Zone of skin (tissue), 1 donor: ENCODE data around the gene EIF4A3.

GRCh38 chr17:79026277-79027256 lies 2.6 kb downstream of the C1QTNF1 start:
- RRBS, result no CpG with 5 or more reads among the region's 17 CpGs

DNA sequence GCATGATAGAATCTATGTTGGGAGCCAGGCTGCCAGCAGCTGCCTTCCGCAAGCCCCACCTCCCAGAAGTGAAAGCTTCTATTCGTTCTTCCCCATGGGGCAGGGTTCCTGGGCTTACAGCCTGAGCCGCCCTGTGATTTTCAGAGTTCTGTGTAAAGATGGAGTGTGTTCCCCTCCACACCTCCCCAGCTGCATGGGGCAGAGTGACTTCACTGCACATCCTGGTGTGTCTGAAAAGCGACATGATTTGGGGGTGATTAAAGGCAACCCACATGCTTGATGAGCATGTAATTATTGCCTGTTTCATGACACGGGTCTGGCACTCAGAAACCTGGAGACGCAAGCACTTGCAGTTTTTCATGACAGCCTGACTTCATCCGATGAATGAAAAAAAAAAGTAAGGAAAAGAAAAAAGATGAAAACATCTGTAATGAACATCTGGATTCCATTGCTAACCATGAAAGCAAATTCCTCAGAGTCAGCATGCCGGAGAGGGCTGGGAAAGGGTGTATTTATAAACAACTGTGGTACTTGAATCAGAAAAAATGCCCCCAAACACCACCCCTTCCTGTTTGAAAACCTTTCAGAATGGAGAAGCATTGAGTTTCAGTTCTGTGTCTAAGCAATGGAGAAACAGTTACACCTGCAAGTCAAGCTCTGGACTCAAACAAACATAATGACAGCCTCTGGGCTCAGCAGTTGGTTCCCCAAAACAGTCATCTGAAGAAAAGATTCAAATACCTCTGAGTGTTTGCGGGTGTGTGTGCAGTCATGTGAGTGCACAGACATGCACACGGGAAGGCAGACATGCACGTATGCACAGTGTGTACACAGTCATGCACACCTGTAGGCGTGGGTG lies 265.9 kb downstream of the ENGASE start:
- RRBS, result no CpG with 5 or more reads among the region's 12 CpGs

DNA sequence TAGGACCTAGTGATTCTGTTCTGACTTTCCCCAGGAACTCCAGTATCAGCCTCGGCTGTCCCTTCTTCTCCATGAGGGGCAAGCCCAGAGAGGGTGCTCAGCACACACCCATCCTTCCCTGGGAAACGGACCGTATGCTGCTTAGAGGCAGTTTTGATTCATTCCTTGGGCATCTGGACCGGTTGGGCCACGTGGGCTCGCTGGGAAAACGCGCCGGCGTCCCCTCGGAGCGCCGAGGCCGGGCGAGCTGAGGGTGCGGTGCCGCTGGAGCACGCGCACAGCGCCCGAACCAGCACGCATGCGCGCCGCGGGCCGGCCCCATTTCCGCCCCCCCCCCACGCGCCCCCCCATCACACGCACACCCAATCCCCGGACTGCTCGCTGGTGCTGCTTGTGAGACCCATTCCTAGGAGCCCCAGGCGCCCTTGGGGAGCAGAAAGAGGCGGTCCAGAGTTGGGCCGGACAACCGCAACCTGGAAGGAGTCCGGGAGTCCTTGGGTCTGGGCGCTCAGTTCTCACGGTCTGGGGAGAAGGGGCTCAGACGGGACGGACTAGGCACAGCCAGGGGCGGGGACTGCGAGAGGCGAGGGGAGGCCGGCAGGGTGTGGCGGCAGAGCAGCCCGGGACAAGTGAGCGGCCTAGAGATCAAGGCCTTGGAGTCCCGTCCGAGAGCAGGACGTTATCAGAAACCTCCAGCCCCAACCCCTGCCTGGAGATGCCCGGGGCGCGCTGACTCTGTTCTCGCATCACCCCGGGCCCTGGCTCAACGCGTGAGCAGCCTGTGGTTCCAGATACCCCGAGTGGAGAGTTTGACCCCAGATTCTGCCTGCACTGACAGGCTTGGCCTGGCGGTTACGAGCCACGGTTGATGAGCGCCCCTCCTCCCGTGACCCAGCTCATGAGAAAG lies 6.0 kb upstream of the CBX8 start:
- RRBS, result 7% methylated on average over 31 of the region's 65 CpGs

GRCh38 chr17:79831506-79832426 lies 7.5 kb downstream of the CBX4 start:
- RRBS, result 29% methylated on average over 22 of the region's 47 CpGs

DNA sequence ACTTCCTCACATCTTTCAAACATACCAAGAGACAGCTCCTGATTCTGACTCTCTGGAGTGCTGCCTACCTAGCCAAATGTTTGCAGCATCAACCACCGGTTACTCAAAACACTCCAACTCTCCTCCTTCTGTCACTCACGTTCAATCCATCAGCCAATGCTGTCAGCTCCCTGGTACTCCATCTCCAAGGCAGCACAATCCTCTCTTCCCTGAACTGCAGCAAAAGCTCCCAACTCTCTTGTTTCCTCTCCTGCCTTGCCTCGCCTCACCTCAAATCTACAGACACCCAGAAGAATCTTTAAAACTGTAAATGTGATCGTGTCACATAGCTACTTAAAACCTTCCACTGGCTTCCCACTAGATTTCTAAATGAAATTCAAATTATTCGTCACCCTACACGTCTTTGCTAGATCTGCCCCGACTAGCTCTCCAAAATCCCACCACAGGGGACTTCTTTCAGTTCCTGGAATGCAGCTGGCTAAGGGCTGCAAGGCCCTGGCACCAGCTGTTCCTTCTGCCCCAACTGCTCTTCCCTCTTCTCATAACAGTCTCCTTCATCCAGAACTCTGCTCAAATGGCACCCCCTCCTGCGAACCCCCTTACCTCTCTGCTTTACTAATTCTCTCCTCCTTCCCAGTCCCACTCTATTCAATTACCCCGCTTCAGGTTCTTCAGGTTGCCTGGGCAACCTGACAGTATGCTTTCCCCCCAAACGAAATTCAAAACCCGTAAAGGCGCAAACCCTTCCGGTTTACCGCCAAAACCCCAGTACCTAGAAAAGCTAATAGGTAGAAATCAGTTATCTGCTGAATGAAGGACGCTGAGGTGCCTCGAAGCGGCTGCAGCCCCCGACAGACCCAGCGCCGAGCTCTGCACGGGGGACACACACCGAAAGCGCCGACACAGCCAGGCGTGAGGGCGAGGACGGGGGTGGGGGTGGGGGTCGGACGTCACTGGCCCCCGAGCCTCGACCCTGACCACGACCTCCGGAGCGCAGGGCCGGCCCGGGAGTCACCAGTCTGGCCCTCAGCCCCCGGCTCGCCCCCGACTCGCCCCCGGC lies 892 bp downstream of the EIF4A3 start:
- RRBS, result no CpG with 5 or more reads among the region's 41 CpGs

DNA sequence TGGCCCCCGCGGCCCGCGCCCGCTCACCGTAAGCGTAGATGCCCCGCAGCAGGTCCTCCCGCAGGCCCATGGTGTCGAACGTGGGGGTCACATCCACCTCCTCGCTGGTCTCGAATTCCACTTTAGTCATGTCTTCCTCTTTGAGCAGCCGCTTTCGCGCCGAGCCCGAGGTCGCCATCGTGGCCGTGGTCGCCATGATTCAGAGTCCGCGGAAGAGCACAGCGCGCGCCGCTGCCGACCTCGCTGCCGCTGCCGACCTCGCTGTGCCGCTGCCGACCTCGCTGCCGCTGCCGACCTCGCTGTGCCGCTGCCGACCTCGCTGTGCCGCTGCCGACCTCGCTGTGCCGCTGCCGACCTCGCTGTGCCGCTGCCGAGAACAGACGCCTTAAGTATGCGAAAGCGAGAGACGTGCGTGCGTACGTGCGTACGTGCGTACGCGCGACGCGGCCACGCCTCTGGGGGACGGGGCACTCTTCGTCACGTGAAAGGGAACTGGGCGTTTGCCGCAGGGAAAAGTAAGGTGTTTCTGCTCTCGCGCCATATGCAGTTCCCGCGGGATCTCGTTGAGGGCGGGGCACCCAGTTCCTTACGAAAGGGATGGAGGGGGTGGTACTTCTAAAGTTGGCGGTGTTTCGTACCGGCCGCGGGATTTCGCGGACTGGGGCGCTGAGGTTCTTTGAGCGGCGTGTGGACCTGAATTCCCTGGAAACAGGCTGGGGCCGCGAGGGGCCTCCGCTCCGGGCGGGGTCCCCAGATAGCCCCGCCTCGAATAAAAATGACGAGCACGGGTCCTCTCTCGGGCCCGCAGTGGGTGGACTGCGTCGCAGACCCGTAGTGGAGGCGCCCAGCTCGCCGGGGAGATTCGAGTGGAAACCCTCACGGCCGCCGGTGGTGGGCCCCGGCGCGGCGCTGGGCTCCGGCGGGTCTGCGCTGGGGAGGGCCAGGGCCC lies at the start of gene EIF4A3:
Gene EIF4A3, minus strand, starts transcription at position 363 of the 949 bp plus-strand sequence.
- RRBS, result 1% methylated on average over 22 of the region's 116 CpGs

GRCh38 chr17:80208846-80209150 lies 11.3 kb downstream of the SGSH start:
- RRBS, result no CpG with 5 or more reads among the region's 9 CpGs

DNA sequence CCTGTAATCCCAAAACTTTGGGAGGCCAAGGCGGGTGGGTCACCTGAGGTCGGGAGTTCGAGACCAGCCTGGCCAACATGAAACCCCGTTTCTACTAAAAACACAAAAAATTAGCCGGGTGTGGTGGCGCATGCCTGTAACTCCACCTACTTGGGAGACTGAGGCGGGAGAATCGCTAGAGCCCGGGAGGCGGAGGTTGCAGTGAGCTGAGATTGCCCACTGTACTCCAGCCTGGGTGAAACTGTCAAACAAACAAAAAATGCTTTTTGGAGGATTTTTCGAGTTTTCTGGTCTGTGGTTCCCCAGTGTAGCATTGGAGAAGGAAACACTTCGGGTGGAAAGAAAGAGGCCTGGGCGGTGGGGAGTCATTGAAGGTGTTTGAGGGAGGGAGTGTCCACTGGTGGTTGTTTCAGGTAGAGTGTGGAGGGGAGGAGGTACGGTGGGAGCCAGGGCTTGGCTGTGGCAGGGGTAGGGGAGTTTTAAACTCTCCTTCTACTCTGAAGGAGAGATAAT lies 1.2 kb downstream of the RNF213 start:
- RRBS, result no CpG with 5 or more reads among the region's 14 CpGs

GRCh38 chr17:80283072-80283922 lies 22.6 kb downstream of the RNF213 start:
- RRBS, result no CpG with 5 or more reads among the region's 21 CpGs

DNA sequence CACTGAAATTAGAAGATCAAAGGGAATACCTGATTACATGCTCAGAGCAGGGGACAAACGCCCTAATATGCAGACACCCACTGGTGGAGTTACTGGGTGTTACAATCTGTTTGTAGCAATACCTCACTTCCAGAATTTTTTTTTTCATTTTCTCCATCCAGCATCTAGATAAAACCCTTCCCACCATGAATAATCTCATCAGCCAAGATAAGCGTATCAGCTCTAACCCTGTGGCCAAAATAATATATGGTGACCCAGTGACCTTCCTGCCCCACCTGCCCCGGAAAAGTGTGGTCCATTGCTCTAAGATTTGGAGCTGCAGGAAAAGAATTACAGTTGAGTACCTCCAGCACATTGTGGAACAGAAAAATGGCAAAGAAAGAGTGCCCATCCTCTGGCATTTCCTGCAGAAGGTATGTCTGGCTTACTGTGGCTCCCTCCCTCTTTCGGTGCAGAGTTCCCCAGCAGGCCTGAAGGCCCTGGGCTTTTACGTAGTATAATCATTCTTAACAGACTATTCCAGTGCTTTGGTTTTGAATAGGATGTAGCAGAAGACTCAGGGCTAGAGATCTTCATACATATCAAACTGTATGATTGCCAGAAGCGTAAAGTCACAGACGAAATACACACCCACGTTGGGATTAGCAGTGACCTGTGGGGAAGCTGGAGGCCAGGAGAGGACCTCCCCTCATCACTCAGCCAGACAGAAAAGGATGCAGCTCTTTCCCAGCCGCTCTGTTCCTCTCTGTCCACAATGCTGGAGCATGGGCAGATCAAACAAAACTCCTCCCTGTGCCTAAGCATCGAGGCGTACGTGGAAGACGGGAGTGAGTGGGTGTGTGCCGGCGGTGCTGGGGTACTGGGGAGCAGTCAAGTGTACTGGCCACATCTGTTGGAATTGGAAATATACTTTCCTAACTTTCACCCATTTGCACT lies 31.2 kb upstream of the ENDOV start:
- RRBS, result no CpG with 5 or more reads among the region's 15 CpGs

- RRBS, result no CpG with 5 or more reads among the region's 12 CpGs
Measured at GRCh38 chr17:80560181-80560707, 15.6 kb downstream of the RPTOR start.

DNA sequence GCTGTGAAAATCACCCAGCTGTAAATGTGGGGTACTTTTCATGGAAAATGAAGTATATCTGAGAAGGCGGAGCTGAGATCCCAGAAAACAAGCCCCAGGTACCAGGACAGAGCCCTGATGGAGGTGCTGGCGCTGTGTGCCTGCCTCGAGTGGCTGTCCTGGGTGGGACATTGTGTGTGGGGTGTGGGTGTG lies 55.6 kb downstream of the RPTOR start:
- RRBS, result no CpG with 5 or more reads among the region's 3 CpGs

DNA sequence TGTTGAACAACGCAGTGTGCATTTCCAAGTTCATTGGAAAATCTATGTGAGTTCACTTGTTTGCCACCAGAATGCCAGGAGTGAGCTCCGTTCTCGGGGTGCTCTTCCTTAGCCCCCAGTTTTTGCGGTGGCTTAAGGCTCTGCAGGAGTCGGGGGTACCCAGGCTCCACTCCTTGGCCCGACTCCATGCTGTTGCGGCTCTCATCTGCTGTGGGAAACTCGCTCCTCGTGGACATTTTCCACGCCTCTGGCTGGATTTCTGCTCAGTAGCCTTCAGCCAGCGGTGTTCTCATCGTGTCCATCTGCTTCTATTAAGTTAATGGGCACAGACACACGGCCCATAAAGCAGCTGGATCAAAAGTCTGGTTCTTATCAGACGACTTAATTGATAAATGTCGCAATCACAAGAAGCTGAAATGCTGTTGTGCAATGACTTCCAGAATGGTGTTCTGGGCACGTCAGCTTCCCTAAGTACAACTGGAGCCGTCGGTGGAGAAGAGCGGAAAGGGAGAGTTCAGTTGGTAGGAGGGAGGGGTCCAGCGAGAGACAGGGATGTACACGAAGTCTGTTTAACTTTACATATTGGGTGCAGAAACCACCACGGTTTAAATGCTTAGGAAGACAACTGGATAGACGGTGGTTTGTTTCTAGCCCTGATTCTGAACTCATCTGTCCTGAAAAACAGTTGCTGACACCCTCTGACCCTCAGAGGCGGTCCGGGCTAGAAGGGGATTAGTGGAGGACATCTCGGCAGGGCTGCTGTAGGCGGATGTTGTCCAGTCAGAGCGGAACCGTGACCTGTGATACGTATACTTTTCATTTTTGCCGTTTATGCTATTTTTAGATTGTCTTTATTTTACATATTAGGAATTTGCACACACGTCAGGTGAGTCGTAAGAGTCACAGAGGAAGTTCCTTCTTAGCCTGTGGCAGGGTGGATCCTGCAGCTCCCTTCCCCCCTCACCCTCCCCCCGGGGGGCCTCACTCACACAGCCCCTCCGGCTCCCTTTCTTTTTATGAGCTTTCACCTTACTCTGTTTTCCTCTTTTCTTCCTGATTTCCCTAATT lies 211.5 kb upstream of the CHMP6 start:
- RRBS, result no CpG with 5 or more reads among the region's 35 CpGs

- RRBS, result no CpG with 5 or more reads among the region's 9 CpGs
Measured at GRCh38 chr17:80789303-80789986, 202.2 kb upstream of the CHMP6 start.

- RRBS, result no CpG with 5 or more reads among the region's 14 CpGs
Measured at GRCh38 chr17:80795658-80796064, 196.0 kb upstream of the CHMP6 start.

DNA sequence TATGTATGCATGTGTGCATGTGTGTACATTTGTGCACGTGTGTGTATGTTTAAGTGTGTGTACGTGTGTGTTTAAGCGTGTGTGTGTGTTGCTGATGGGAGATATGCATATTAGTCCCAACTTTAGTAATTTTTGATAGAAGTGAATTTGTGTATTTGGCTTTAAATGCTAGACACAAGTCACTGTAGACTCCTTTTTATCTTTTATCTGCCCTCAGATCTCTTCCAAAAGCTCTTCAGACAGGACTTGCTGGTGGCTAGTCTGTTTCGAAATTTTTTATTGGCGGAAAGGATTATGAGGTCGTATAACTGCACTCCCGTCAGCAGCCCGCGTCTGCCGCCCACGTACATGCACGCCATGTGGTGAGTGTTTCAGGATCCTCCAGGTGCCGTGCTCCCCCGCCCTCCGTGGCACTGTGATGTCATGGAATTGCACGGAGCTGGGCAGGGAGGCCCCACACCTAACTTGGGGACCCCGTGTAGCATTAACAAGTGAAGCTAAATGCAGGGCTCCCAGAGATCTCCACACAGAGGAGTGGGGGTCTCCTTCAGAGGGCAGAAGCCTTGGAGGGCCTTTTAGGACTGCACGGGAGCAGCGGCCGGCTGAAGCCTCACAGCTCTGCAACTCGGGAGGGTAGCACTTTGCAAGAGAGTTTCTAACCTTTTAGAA lies 168.6 kb upstream of the CHMP6 start:
- RRBS, result no CpG with 5 or more reads among the region's 21 CpGs

DNA sequence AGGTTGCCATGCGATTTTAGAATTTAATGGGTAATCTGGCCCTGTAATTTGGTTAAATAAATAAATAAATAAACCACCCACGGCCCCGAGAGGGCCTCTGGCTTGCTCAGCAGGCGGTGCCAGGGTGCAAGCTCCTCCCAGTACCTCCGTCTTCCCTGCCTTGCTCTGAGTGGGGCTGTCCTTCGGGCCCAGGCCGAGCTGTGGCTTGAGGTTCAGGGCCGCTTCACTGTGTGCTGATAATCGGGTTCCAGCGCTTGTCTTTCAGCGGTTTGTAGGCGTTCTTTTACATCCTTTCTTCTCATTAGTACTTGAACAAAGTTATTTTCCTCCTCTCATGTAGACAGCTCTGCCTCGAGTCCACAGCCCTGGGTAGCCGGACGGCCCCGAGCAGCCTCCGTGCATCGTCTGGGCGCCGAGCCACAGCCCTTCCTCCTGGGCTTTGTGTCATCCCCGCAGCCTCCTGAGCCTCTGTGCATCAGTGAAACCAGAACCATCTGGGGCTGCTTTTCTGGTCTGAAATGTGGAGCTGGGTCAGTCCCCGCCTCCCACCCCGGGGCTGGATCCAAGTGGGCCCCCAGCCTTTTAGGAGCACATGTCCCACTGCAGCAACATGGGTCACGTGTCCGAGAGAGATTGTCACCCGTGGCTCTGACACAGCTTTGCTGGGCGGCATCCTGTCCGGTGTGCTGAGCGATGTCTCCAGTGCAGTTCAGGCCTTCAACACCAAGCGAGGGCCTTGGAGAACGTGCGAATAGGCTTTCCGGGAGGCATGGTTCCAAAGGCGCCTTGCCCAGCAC lies 157.4 kb upstream of the CHMP6 start:
- RRBS, result 62% methylated on average over 8 of the region's 34 CpGs

DNA sequence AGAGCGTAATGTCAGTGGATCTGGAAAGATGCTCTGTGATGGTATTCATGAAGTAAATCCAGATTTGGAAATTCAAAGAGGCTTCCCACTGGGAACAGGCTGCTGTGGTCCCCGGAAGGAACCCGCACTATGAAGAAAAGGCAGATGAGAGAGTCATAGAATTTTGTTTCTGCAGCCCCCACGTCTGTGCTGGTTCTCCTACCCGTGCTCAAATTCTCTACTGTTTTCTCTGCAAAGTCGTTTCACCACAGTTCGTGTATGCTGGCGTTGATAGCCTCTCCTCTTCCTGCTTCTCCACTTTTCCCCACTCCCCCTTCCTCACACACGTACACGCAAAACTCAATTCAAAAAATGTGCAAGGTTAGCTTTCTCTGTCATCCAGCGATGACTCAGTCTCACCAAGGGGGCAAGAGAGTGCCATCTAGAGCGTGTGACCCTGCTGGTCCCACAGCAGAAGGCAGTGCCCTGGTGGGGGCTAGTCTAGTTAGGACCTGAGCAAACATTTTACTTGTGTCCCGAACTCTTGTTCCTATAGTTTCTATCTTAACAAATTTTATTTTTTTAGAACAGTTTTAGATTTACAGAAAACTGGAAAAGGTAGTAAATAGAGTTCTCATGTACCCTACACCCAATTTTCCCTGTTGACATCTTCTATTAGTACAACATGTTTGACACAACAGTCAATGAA lies 121.3 kb upstream of the CHMP6 start:
- RRBS, result no CpG with 5 or more reads among the region's 13 CpGs

DNA sequence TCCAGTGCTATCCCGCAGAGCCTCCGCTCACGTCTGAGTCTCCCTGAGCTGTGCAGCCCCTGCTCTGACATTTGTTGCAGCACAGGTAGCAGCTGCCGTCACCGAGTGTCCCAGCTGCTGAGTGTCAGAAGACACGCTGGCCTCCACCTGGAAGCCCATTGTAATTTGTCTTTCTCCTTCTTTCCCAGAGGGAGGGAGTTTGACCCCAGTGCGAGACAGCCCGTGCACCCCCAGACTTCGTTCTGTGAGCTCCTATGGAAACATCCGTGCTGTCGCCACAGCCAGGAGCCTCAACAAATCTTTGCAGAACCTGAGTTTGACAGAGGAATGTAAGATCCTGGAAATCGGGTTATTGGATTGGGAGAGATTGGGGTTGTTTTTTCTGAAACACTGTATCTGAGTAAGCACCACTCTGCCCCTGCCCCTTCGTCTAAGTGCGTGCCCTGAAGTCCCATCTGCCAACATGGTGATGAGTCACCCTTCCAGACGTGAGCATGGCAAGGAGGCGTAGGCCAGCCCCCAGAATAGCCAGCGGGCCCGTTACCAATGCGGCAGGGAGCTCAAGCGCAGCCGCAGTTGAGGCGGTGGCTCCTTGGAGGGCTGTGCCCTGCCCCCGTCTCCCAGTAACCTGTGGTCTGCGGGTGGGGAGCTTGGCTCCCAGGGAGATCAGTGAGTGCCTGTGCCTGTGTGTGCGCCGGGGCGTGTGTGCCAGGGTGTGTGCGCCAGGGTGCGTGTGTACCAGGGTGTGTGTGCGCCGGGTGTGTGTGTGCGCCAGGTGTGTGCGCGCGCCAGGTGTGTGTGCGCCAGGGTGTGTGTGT lies 98.9 kb upstream of the CHMP6 start:
- RRBS, result 18% methylated on average over 6 of the region's 36 CpGs

- RRBS, result 32% methylated on average over 3 of the region's 16 CpGs
Measured at GRCh38 chr17:81000544-81001250, 9.1 kb downstream of the CHMP6 start.